Cardiac ventricle fibroblast (primary cell): ENCODE measurements around the gene ZNF860.

GRCh38 chr3:24495371-24496228, 950 bp upstream of the THRB start:
- RAMPAGE, long total RNA: no peak

DNA sequence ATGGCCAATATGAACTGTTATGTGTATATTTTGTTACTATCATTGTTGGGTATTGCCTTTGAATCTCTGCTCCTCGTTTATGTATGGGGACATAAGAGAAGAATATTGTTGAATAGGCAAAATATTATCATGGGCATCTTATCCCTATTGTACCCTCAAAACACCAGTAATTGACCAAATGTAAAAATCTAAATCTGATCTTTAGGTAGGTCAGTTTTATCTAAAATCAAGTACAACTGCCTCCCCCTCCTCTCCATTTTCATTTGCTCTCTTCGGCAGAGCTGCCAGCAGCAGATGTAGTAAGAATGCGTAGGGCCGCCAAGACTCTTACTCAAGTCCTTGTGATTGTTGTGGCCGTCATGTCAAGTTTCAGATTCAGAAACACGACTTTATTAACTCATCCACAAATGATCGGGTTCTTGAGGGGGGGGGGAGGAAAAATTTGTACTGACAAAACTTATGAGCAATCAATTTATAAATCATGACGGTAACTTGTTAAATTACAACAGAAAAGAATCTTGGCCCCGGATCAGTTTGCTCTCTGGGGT, 106.8 kb upstream of the THRB start:
- RAMPAGE, long total RNA: no peak

GRCh38 chr3:24829143-24829469, 334.5 kb upstream of the THRB start:
- RAMPAGE, long total RNA: no peak

- RAMPAGE, long total RNA: no peak
Measured at GRCh38 chr3:25455554-25456360, 27.7 kb downstream of the RARB start.

GRCh38 chr3:25614974-25615892, 49.5 kb downstream of the TOP2B start:
- RAMPAGE, long total RNA: no peak

DNA sequence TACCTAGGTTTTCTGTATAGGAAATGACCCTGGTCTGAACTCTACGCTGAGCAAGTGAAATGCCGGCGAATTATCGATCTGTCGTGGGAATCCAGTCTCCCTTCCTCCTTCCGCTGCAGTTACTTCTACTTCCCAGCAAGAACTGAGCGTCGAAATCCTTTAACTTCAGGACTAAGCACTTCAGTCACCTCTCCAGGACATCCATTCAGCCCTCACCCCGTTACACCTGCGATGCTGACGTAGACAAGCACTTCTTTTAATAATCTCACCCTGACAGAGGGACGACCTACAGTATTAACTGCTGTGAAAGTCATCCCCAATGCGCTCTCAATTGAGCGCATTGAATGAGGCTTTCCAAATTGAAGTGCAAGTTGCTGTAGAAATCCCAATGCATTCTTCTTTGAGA, 1.3 kb downstream of the TOP2B start:
- RAMPAGE, long total RNA: no peak

DNA sequence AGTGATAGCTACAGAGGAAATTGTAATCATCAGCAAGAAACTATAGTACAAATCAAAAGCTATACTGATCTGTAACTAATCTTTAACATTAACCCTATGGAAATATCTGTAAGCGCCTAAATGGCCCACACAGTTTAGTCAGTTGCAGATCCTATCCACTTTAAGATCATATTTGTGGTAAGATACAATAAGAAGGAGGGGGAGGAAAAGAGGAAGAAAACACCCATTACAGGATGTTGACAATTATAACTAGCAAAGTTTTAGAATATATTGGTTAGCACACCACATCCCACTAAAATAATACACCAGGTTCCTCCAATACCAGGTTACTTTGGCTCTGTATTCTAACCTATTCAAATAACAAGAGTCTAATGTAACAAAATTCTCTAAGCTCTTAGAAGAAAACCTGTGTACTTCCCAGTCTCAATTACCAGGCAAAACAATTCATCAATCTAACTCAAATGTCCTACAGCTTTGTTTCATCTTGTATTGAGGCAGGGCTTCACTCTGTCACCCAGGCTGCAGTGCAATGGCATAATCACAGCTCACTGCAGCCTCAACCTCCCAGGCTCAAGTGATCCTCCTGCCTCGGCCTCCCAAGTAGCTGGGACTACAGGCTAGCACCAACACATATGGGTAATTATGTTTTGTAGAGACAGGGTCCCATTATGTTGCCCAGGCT, 4.3 kb downstream of the SLC4A7 start:
- RAMPAGE, long total RNA: no peak

GRCh38 chr3:28007929-28008766, 233.3 kb upstream of the CMC1 start:
- RAMPAGE, long total RNA: no peak

DNA sequence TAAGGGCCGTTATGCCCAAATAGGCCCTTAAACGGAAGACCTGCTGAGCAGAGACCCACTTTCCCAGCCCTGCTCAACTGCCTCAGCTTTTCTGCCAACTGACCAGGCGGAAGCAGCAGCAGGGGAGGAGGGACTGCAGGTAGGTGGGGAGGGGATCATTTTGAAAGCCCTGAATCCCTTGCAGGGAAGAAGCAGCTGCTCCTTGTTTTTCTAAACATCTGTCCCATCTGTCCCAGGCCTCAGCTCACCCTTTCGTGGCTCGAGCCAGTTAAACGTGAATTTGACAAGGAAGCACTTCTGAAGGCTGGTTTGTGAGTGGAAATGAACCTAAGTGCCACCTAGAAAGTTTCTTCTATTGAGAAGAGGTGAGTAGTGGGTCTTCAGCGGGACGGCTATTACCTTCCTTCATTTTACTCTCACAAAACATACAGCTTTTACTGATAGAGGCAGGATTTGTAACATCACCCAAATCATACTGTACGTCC, 883 bp upstream of the CMC1 start:
- RAMPAGE, long total RNA: no peak

DNA sequence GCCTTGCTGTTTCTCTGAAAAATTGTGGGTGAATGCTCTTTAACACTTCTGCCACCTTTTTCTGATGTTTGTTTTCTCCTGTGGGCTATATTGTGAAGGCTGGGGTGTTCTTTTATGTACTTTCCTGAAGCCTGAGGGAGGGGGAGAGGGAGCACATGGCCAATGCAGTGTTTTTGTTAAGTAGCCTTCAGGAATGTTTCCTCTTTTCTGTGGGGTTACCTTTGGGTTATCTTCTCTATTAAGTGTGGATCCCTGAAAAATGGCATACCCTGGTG, 50.2 kb downstream of the CMC1 start:
- RAMPAGE, long total RNA: no peak

DNA sequence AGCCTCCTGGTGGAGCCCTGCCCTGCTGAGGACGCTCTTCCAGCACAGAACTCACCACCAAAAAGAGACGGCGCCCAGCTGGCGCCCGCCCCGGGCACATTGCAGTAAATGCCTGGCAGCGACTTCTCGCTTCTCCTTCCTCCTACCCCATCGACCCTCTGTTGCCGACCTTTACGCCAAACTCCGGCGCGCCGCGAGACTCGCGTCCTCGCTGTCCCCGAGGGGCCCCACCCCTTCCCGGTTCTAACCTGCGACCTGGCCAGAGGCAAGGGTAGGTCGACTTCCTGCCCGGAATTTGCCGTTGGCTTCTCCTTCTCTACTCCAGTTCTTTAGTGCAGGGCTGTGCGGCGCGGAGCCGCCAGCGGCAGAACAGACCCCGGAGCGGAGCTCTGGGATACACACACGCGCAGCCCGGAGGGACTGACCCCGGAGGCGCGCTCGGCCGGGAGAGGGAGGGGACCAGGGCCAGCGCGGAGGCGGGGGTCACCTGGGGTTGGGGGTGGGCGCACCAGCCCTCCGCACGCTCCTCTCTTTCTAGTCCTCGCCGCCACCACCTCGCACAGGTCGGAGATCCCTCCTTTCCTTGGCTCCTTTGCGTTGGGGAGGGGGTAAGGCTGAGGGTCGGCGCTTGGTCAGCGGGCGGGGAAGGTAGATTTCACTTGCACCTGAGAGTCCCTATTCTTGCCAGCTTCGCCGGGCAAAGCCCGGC, 226.6 kb upstream of the AZI2 start:
- RAMPAGE, long total RNA: no peak

DNA sequence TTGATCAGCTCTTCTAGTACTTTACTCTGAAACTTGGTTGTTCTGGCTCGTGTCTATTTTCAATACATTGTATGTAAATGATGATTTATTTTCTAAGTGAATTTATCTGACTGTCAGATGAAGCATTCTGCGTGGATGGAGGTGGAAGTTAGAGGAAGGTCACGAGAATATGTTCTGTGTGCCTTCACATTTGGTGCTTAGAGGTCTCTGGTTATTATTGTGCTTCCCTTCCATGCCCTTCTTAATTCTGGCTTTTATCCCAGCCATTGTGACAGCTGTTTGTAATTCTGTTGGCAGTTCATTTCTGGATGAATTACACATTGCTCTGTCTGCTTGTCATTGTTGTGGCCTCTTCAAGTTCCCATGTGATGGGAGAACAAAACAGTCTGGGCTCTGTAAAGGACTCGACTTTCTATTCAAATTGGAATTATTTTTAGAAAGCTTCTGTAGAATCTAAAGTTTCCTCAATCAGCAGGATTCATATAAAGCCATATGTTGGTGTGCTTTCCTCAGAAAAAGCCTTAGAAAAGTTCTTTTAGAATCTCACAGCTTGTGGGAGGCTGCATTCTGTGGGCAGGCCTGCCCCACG, 397.3 kb upstream of the AZI2 start:
- RAMPAGE, long total RNA: no peak

DNA sequence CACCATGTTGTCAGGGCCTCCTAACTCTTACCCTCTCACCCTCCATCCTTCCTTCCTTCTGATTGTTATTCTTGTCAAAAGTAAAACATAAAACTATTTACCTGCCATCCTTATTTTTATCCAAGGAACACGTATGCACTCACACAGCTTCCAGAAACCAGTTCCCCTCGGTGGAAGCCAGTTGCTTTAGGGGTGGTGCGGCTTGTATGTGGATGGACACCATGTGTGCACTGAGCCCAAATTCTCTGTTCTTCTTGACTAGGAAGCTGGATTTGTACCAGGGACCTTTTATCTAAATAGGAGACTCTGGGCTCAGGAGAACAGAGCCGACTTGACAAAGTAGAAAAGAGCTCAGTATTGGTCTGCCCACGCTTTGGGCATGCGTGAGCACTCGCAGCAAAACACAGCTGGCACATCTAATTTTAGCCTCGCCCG, 1.2 kb upstream of the RBMS3 start:
- RAMPAGE, long total RNA: no peak

GRCh38 chr3:29298771-29299218, 17.9 kb downstream of the RBMS3 start:
- RAMPAGE, long total RNA: no peak

GRCh38 chr3:30350248-30350990, 256.0 kb upstream of the TGFBR2 start:
- RAMPAGE, long total RNA: no peak

DNA sequence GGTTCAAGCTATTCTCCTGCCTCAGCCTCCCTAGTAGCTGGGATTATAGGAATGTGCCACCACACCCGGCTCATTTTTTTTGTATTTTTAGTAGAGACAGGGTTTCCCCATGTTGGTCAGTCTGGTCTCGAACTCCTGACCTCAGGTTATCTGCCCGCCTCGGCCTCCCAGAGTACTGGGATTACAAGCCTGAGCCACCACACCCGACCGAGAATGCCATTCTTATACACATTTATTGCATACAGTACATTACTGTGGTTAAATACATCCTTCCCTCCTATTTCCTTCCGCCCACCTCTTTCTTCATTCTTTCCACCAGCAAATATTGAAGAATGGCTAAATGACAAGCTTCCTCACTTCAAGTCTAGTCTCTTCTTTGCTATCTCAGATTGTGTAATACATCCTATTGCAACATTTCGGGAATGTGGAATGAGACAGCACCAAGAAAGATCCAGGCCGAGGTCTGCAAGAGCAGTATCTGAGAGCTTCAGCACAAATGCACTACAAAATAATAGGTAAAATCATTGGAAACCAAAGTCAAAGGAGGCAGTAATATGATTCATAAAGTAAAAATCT, 94.9 kb upstream of the TGFBR2 start:
- RAMPAGE, long total RNA: no peak

GRCh38 chr3:30612548-30613588, 6.5 kb downstream of the TGFBR2 start:
- RAMPAGE, long total RNA: no peak

DNA sequence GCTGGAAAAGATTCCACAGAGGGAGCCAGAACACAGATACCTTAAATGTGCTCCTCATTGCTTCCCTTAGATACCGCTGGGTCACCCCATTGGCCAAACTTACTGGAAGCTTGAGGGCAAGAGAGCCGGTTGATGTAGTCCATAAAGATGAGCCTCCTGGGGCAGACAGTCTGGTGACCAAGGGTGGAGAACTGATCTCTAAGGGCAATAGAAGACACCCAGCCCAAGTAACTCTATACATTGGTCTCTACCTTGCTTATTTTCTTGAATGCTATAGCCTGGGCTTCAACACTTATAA, 30.9 kb downstream of the TGFBR2 start:
- RAMPAGE, long total RNA: no peak

- RAMPAGE, long total RNA: no peak
Measured at GRCh38 chr3:31959763-31960919, 20.9 kb downstream of the OSBPL10 start.

DNA sequence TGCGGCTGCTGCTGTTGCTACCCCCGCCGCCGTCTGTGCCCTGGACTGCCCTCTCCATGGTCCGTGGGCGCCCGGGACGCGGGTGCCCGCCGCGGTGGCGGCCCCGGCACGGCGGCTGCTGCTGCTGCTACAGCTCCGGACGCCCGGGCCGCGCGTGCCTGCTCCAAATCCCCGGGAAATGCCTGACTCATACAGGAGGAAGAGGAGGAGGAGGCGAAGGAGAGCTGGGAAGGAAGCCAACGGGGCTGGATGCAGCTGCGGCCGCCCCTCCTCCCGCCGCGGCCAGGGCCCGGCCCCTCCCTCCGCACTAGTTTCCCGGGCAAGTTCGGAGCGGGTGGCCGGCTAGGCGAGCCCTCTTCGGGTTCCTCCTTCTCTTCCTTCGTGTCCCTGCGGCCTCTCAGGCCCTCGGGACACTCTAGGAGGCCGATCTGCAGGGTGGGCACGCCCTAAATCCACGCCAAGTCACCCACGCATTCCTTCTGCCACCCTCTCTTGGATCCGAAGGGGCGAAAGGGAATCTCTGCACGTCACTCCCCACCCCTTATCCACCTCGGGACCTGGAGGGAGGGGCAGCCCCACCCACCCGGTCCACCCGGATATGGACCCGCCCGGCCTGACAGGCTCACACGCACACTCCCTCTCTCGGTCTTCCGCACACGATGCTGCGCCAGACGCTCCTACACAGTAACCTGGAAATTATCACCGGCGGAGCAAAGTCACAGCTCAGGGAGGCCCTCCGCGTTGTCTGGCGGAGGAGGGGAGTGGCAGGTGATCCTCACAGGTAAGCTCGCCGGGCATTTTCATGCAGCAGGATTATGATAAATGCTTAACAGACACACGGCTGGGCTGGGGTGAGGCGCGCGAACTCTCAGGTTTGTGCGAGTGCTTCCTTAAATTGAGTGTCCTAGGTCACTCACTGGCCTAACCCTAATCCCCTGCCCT, at the start of gene ZNF860:
Gene ZNF860, plus strand, starts transcription at position 629 of the 942 bp plus-strand sequence.
- RAMPAGE, long total RNA: no peak